ENCODE measurements around a stretch of chr4.

GRCh38 chr4:9604818-9605443 lies 160.7 kb downstream of the DEFB131A start:
- PRO-cap = unidirectional peak, minus-strand start at chr4:9604907

GRCh38 chr4:10100953-10101615 lies 15.5 kb downstream of the WDR1 start:
- PRO-cap = no peak

GRCh38 chr4:10105711-10106144 lies 10.9 kb downstream of the WDR1 start:
- PRO-cap = no peak

DNA sequence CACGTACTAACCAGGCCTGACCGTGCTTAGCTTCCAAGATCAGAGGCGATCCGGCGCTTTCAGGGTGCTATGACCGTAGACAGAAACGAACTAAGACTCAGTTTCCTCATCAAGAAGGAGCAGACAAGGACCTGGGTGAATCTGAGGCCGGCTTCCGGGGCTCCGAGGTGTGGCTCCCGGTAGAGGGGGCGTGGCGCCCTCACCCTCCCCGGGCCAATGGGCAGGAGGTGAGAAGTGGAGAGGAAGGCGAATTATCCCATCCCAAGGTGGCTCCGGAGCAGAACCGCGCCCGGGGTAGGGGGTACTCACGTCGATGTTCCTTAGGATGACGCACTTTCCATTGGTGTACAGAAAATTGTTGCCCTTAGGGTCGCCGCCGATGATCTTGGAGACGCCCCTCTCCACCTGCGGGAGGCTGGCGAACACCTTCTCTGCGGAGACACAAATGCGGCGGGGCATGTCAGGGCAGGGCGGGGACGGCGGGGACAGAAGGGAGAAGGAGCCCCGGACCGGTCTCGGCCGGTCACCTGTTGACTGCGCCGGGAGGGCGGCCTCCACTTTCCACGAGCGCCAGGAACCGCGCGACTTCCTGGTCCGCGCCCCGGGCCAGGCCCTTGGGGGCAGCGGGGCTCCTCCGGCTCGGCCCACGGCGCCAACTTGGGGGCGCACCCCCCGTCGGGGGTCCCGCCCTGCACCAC lies 646 bp downstream of the WDR1 start:
- PRO-cap = unidirectional peak, plus-strand start at position 280 of the sequence; bidirectional peak, plus-strand start at position 557 of the sequence, minus-strand start at position 579 of the sequence

DNA sequence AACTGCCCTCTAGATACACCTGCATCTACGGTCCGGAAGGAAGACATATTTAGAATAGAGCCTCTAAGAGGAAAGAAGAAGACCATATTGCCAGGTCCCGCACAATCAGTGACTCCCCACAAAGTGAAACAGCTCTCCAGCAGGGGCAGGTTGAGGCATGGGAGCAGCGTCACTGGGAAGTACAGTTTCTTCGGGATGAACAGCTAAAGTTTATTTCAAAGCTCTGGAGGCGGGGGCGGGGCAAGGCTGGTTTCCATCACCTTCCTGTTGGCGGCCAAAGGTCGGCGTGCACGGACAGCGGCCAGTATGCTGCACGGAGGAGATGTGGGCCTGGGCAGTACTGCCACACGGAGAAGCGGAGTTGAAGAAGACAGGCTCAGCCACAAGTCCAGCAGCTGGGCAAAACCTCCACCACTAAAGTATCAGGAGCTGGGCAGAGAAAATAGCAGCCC lies 914 bp upstream of the ZNF518B start:
- PRO-cap = no peak

DNA sequence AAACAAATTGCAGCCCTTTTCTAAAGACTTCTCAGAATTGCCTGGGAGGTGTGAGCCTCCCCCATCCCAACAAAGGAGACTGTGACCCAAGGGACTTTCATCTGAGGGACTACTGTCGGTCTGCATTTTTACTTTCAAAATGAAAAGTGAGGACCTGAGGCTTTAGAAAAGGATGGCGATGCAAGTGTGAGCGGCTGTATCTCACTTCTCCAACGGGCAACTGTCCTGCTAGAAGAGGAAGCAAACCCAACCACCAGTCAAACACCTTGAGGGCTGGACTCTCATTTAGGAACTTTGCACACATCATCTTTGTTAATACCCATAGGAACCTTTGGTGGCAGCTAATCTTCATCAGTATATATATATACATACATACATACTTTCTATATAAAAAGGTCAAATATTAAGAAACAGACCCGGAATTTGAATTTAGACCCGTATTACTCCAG lies 62.7 kb upstream of the CLNK start:
- PRO-cap = no peak

DNA sequence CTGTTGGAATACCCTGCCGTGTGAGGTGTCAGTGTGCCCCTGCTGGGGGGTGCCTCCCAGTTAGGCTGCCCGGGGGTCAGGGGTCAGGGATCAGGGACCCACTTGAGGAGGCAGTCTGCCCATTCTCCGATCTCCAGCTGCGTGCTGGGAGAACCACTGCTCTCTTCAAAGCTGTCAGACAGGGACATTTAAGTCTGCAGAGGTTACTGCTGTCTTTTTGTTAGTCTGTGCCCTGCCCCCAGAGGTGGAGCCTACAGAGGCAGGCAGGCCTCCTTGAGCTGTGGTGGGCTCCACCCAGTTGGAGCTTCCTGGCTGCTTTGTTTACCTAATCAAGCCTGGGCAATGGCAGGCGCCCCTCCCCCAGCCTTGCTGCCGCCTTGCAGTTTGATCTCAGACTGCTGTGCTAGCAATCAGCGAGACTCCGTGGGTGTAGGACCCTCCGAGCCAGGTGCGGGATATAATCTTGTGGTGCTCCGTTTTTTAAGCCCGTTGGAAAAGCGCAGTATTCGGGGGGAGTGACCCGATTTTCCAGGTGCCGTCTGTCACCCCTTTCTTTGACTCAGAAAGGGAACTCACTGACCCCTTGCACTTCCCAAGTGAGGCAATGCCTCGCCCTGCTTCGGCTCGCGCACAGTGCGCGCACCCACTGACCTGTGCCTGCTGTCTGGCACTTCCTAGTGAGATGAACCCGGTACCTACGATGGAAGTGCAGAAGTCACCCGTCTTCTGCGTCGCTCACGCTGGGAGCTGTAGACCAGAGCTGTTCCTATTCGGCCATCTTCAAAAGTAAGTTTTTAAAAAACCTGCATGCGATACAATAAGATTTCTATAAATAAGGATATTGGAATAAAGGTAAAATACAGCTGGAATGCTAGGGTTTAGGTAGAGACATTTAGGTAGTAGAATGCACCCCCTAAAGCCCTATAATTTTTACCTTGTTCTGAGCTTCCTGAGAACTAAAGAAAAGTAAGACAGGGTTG lies 362.2 kb downstream of the HS3ST1 start:
- PRO-cap = no peak

- PRO-cap = no peak
Measured at GRCh38 chr4:11420351-11420976, 8.2 kb downstream of the HS3ST1 start.

- PRO-cap = no peak
Measured at GRCh38 chr4:12393781-12394213, 965.1 kb upstream of the HS3ST1 start.

DNA sequence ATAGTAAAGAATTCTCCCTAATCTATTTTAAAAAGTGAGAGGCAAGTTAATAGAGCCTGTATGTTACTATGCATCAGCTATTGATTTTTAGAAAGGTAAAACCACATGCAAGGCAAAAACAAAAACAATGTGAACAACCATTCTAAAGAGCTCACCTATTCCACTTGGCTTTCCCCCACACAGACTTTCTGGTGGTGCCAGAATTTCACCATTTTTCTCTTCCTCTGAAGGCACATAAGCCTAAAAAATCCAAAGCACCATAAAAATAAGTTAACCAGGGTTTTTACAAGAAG lies 31.9 kb downstream of the BOD1L1 start:
- PRO-cap = no peak

DNA sequence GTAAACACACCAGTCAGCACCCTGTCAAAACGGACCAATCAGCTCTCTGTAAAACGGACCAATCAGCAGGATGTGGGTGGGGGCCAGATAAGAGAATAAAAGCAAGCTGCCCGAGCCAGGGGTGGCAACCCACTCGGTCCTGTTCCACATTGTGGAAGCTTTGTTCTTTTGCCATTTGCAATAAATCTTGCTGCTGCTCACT lies 643.1 kb upstream of the CPEB2 start:
- PRO-cap = no peak

GRCh38 chr4:14985751-14986196 lies 16.5 kb upstream of the CPEB2 start:
- PRO-cap = no peak

- PRO-cap = bidirectional peak, plus-strand start at chr4:15001674, minus-strand start at chr4:15002126
Measured at GRCh38 chr4:15001021-15001900, 1.0 kb upstream of the CPEB2 start.

DNA sequence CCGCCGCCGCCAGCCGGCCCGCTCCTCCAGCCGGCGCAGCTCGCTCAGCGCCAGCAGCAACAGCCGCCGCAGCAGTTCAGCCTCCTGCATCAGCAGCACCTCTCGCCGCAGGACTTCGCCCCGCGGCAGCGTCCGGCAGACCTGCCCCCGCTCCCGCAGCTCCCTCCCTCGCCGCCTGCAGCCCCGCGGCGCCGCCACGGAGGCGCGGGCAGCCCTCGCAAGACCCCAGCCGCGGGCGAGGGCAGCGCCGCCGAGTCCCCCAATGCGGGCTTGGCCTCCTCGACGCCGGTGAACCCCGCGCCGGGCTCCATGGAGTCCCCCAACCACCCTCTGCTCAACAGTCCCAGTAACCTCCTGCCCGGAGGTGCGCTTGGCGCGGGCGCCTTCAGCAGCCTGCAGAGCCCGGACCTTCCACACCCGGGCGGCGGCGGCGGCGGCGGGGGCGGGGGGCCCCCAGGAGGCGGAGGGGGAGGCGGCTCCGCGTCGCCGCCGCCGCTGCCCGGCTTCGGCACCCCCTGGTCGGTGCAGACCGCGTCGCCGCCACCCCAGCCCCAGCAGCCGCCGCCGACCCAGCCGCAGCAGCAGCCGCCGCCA lies 1.1 kb downstream of the CPEB2 start:
- PRO-cap = bidirectional peak, plus-strand start at position 525 of the sequence, minus-strand start at position 114 of the sequence

- PRO-cap = no peak
Measured at GRCh38 chr4:15009479-15010218, 7.4 kb downstream of the CPEB2 start.

DNA sequence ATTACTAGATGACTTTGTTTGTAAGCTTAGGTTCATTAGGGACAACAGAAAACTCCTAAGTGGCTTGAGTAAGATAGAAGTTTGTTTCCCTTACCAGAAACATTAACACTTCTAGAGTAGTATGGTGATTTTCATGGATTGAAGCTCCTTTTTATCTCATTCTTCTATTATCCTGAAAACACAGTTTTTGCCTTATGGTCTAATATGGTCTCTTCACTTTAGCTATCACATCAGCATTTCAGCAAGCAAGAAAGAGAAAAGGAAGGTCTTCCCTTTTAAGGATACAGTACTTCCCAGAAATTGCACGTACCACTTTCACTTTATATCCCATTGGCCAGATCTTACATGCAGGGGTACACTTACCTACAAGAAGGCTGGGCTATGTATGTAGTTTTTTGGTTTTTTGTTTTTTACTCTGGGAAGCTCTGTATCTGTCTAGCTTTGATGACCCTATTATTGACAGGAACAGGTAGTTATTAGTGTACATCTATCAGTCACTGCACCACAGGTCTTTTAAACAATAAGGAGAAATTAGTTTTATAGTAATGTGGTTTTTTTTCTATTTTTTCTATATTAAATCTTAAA lies 27.4 kb downstream of the CPEB2 start:
- PRO-cap = no peak

DNA sequence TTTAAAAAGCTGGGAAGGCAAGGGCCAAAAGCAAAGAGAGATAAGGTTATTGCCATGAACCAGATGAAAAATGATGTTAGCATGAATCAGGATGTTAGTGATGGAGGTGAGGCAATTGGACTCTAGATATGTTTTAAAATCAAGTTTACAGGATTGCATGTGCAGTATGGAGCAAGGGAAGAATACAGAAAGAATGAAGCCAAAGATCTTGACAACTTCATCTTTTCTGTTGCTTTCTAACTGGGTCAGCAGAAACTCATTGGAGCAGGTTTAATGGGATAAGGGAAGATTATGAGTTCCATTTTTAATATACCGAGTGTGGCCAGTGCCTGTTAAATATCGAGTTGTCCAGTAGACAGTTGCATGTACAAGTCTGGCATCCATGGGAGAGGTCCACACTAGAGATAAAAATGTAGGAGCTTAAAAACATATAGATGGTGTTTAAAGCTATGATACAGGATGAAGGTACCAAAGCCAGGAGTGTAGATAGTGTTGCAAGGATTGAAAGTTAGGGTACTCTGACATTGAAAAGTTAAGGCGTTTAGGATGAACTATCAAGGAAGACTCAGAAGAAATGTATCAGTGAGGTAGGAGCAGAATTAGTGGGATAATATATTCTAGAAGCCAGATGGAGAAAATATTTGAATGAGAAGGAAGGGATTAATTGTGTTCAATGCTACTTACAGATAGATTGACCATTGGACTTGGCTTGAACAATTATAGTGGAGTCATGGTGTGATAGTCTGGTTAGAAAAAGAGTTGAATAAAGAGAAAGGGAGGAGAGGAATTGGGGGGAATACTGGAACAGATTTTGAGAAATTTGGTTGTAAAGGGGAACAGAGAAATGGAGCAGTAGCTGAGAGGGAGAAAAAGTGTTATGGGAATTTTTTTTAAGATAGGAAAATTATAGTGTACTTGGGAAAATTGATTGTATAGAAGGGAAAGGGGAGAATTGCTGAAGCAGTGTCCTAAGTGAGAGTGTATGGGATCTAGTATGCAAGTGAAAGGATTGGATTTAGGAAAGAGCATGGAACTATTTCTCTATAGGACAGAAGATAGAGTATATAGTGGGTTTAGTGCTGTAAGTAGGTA lies 58.8 kb downstream of the CPEB2 start:
- PRO-cap = no peak

GRCh38 chr4:15106316-15106897 lies 104.1 kb downstream of the CPEB2 start:
- PRO-cap = no peak

GRCh38 chr4:15419893-15420608 lies 7.8 kb upstream of the C1QTNF7 start:
- PRO-cap = no peak

DNA sequence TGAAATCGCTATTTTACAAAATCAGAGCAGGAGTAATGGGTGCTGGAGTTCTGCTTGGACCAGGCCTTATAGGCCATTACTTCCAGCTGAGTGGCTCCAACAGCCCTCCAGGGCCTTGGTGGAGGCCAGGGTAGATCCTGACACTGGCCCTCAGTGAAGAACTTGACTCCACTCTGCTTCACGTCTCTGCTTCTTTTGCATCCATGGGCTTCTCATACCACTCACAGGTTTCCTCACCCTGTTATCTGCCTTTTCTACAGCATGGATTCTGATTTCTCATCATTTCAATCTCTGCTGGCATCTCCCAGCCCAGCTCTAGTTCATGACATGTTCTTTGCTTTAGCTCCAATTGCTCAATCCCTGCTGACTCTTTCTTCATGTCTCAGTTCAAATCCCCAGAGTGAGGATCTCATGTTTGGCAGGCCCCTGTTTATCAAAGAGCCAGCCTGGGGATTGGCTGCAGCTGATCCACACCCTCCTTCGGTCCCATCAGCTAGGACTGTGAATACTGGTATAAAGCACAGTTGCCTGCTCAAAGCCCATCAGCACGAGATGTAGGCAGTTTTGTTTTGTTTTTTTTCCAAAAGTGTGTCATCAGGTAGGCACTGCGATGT lies 14.5 kb upstream of the CC2D2A start:
- PRO-cap = bidirectional peak, plus-strand start at position 521 of the sequence, minus-strand start at position 362 of the sequence

Data from bile duct (tissue), 1 donor.